ENCODE results near the genes TSPO, PARVG and KIAA0930.

GRCh38 chr22:43150890-43151694 lies at the start of gene TSPO:
TSS of gene TSPO (plus strand) at chr22:43151559.
- PRO-cap, 2 experiments = peak in 1 of 2 experiments; most common plus-strand start chr22:43151392 (in 1); most common minus-strand start chr22:43151448 (in 1)

GRCh38 chr22:43171002-43171287 lies 16.0 kb downstream of the TTLL12 start:
- PRO-cap, 2 experiments = no peak in any of the 2 experiments

DNA sequence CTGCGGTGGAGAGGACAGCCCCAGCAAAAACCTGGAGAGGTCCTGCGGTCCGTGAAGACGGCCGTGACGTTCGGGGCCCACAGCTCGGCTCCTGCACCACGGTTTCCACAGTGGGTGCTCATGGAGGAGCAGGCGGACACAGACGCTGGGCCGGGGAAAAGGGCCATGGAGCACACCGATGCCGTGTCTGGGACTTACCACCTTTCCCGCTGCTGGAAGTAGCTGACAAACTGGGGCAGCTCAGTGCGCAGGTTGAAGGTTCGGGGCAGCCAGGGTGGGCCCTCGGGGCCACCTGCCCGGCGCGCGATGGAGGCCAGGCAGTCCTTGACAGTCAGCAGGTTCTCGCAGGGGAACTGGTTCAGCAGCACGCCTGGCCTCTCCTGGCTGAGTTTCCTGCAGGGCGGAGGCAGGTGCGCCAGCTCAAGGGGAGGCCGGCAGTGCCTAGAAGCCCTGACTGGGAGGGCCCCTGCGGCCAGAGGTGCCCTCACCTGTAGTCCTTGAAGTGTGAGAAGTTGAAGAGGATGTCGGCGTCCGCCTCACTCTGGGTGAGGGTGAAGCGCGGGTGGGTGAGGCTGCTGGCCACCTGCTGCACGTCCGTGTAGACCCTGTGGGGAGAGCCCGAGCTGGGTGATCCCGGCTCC lies 12.8 kb downstream of the TTLL12 start:
- PRO-cap, 2 experiments = no peak in any of the 2 experiments

GRCh38 chr22:43291858-43292437 lies 51.2 kb downstream of the SCUBE1 start:
- PRO-cap, 2 experiments = no peak in any of the 2 experiments

- PRO-cap, 2 experiments = no peak in any of the 2 experiments
These were observed 12.5 kb upstream of the MPPED1 start for GRCh38 chr22:43399247-43399739.

DNA sequence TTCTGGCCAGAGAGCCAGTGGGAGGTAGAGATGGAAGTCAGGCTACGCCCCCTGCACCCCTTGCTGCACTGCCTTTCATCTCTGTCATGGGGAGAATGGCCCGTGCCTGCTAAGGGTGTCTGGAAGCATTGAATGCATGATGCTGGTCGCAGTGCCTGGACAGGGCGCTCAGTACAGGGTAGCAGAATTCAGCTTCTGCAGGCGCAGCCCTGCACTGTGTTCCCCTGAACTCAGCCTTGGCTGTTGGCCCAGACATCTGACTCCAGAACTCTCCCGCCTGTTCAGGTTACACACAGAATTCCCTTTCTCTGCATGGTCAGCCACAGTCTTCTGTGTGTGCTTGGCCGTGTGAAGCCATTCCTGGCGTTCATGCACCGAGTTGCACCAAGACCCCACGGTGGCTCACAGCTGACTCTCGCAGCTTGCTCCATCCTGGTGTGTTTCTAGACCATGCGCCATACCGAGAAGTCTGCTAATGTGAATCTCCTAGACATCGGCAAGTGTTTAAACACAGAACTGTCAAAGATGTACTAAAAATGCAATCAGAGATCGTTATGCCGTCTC lies 55.4 kb downstream of the MPPED1 start:
- PRO-cap, 2 experiments = no peak in any of the 2 experiments

- PRO-cap, 2 experiments = peak in 1 of 2 experiments; most common plus-strand start chr22:44025835 (in 1); most common minus-strand start chr22:44025699 (in 1)
These were observed 1.7 kb downstream of the PARVB start for GRCh38 chr22:44025451-44026537.

GRCh38 chr22:44026538-44027772 lies 2.9 kb downstream of the PARVB start:
- PRO-cap, 2 experiments = peak in 1 of 2 experiments; most common plus-strand start chr22:44026759 (in 1); most common minus-strand start chr22:44026750 (in 1)

DNA sequence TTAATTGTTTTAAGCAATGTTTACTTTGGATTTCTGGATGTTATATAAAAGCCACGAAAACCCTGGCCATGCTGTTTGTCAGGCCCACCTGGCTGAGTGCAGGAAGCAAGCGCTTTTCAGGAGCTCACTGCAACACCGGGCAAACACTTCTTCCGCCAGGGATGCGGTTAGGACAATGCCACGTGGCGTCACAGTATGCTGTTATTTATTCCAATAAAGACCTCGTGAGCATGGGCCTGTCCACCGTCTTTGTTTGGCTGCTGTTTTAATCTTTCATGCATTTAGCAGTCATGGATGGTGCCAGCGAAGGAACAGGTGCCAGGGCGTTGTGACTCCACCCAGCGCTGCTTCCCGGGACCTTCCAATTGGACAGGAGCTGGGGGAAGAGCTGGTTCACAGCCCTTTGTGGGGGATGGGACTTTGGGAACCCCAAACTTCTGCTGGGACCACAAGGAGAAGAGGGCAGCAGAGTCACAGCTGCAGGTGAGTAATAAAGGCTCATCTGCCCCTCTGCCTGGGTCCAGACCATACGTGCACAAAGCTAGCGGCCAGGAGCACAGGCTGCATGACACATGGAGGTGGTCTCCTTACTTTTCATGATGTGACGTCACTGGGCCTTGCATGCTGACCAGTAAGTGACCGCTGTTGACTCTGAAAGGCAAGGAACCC lies 7.9 kb upstream of the PARVG start:
- PRO-cap, 2 experiments = no peak in any of the 2 experiments

GRCh38 chr22:44180601-44180991 lies at the start of gene PARVG:
TSS of gene PARVG (plus strand) at chr22:44180925.
- PRO-cap, 2 experiments = no peak in any of the 2 experiments

GRCh38 chr22:44308920-44309679 lies 3.7 kb downstream of the SHISAL1 start:
- PRO-cap, 2 experiments = no peak in any of the 2 experiments

DNA sequence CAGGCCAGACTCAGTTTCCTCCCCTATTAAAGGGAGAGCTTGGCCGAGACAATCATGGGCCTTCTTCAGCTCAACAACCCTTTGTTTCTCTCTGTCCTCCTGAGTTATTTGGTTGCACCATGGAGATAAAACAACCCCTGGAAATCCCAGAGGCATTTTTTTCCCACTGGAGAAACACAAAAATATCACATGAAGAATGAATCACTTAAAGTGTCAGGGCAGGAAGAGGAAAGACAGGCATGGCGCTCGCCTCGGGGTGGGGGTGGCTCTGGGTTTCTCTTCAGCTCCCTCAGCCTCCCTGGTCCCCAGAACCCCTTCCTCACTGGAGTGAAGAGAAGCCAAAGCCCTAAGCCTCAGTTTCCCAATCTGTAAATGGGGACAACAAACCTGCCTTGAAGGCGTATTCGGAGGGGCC lies 973 bp downstream of the SHISAL1 start:
- PRO-cap, 2 experiments = no peak in any of the 2 experiments

GRCh38 chr22:44493099-44493742 lies 4.8 kb downstream of the RTL6 start:
- PRO-cap, 2 experiments = no peak in any of the 2 experiments

DNA sequence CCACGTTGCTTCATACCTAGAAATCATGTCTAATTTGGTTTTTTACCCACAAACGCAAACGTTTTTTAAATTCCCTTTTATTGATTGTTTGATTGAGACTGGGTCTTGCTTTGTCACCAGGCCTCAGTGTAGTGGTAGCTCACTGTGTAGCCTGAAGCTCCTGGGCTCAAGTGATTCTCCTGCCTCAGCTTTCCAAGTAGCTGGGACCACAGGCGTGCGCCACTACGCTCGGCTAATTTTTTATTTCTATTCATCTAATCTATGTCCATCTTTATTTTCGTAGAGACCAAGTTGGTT lies 1.4 kb downstream of the NUP50 start:
- PRO-cap, 2 experiments = peak in 1 of 2 experiments; most common minus-strand start position 133 of the sequence (in 1)

GRCh38 chr22:45185736-45186573 lies 22.2 kb downstream of the NUP50 start:
- PRO-cap, 2 experiments = no peak in any of the 2 experiments

DNA sequence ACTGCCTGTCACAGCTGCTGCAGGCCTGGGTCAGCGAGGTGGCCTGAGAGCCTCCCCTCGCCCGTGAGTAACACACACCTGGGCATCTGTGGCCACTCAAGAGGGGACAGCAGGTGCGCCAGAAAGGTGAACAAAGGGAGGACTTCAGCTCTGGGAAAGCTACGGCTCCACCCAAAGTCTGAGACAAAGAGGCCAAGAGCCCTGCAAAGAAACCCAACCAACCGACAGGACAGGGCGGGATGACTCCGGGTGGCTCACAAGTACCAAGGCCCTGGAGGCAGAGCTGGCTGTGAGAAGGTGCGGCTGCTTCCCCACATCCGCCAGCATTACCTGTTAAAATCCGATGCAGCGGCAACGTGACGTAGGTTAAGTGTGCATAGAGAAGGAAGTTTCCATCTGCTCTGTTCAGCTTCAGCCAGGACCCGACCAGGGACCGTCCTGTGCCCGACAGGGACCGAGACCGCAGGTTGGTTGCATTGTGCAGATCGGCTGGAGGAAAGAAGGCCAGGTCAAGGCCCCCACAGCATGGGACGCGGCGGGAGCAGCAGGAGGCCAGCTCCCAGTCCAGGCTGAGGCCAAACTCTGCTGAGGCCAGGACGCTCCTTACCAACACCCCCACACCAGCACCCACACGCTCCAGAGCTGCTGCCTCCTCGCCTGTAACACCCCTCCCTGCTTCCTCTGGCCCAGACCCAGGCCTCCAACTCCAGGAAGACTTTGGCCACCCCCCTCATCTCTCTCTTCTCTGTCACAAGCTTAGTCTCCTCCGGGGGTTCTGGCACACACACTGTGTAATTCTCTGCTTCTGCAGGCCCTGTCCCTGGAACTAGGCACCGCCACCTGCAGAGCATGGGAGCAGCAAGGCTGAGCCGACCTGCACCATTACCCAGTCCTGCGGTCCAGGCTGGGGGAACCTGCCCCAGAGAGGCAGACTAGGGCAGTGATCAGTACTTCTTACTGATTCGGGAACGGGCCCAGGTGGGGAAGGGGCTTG lies 34.0 kb downstream of the NUP50 start:
- PRO-cap, 2 experiments = no peak in any of the 2 experiments

- PRO-cap, 2 experiments = peak in 1 of 2 experiments; most common plus-strand start chr22:45241090 (in 1); most common minus-strand start chr22:45240703 (in 1)
These were observed at the start of gene KIAA0930 for GRCh38 chr22:45240446-45241415. TSS of gene KIAA0930 (minus strand) at chr22:45240894.

- PRO-cap, 2 experiments = no peak in any of the 2 experiments
These were observed 12.9 kb upstream of the UPK3A start for GRCh38 chr22:45271591-45272422.

- PRO-cap, 2 experiments = no peak in any of the 2 experiments
These were observed 1.0 kb downstream of the FAM118A start for GRCh38 chr22:45310328-45311633.

DNA sequence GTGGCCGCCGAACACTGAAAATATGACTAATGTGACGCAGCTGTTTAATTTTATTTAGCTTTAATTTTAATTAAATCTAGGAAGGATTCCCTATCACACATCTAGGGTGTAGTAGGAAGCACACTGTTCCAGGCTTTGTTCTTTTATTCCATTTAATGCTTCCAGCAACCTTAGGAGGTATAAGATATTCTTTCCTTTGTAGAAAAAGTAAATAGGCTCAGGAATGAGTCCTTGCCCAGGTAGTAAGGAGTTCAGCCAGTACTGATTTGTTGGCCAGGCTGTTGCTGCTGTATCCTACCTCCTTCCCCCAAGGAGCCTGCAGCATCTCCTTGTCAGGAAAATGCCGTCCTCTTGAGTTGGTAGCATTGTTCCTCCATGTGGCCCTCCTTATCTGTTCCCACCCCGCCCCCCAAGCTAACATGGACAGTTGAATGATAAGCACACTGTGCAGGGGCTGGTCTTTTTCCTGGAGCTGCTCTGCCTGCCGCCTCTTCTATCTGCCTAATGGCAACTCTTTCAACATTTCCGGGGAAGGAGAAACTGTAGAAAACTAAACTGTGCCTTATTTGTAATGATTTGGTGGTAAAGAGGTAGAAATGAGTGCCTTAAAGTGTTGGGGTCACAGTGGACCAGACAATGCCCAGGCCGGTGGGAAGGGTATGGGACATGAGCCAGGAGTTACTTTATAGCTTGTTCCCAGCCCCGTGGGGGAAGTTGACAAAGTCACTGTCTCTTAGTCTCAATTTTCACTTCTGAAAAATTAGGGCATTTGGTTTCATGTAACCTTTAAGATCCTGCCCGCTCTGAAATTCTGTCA lies 4.3 kb downstream of the FAM118A start:
- PRO-cap, 2 experiments = no peak in any of the 2 experiments